Measurements from ENCODE around the genes SELENOH, OR9I1, OR5B17, FAM111B and OSBP.

DNA sequence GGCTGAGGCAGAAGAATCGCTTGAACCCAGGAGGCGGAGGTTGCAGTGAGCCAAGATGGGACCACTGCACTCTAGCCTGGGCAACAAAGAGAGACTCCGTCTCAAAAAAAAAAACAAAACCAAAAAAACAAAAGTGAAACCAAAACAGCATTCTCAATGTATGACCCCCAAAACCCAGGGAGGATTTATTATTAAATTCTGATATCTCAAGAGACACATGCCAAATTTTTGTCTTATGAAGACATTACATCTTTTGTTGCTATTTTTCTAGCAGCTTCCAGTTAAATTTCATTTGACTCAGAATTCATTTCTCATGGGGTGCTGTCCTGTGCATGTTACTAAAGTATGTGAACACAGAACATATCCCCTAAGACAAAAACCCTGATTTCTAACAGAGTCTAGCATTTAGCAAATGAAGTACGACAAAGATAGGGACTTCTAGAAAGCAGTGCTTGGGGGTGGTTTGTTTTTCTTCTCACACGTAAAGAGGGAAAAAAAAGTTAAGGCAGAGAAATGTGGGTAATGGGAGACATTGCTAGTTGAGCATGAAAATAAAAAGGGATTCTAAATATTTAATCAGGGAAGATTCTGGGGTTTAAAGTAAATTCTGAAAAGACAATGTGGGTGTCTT, 3.1 kb upstream of the YPEL4 start:
- PRO-cap: no peak

- PRO-cap: no peak
These were observed 545 bp upstream of the SELENOH start for GRCh38 chr11:57740814-57741078.

DNA sequence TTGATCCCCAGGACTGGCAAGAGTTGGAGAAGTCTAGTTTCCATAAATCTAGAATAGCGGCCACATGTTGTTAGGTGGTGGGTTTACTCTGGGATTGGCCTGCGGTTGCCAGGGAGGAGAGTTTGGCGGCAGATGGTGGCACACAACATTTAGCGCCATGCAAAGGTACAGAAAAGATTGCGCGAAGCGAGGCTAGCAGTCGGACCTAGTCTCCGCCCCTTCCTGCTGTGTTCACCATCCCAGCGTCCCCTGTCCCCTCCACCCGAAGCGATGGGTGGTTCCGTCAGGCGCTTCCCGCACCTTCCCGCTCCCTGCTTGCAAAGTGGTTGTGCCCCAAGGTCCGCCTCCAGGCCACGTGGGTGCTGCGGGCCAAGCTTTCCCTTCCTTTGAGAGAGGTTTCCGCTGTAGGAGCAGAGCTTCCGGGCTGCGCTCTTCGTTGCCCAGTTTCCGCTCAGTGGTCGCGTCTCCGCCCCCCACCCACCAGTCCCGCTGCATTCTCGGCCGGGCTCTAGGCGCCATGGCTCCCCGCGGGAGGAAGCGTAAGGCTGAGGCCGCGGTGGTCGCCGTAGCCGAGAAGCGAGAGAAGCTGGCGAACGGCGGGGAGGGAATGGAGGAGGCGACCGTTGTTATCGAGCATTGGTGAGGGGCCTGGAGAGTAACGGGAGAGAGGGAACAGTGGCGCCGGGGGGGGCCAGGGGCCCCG, at the start of gene SELENOH:
TSS of gene SELENOH (plus strand) at position 413 of the 703 bp plus-strand sequence.
- PRO-cap: bidirectional peak, plus-strand start at position 494 of the sequence, minus-strand start at position 207 of the sequence

GRCh38 chr11:58125287-58125699, at the start of gene OR9I1:
Gene OR9I1 (minus strand): TSS chr11:58125530.
- PRO-cap: no peak

GRCh38 chr11:58358887-58359291, at the start of gene OR5B17:
Gene OR5B17 (minus strand): TSS chr11:58359069.
- PRO-cap: no peak

GRCh38 chr11:58523986-58524871, 16.3 kb upstream of the OR5B21 start:
- PRO-cap: unidirectional peak, minus-strand start at chr11:58524689

- PRO-cap: no peak
These were observed 3.0 kb upstream of the CNTF start for GRCh38 chr11:58619252-58620068.

DNA sequence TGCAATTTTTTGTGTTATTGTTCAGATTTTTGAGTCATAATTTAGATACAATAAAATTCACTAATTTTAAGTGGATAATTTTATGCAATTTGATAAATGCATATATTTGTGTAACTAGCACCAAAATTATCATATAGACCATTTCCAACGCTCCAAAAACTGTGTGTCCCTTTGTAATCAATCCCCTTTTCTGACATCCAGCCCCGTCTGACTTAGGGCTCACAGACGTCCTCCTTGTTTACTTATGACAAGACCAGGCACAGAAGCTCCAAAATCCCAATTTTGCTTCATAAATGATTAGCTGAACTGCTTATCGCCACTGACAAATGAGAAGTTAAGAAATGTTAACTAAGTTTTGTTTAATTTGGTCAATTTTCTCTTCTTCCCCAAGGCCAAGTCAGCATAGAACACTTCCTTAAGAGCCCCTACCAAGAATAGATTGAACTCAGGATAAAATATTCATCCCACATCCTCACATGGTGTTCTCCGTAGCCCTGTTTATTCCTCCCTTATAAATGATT, 30.6 kb upstream of the GLYAT start:
- PRO-cap: no peak

DNA sequence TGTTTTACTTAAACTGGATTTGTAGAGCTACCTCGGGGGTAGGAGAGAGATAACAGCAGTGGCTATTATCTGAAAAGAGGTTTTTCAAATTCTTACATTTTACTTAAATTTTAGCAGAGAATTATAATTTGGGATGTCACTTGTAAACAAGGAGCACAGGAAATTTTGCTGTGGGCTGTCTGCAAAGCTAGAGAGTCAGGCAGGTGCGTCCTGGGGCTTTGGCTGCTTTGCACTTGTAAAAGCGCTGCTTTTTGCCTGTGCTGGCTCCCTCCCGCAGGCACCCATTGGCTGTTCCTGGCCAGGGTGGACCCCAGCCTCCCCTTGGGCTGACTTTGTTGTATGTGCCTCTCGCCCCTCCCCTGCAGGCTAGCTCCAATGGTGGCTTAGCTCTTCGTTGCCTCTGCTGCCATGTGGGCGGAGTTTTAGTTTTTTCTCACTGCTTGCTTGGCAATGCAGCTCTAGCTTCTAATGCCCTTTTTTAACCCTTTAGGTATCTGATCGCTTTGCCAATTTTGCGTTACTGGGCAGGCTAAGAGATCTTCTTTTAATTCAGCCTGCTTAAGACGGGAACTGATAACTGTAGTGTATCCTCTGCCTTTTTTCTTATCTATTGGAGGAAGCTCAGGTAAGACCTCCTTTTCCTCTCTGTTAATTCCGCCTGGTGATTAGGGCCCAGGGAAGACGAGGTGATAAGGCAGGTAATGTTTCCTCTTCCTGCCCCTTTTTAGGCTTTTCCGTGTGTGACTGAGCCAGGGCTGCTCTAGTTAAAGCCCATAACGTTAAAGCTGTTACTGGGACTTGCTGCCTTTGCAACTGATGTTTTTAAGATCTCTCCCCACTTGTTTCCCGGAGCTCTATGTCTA, 11.9 kb upstream of the GLYATL1 start:
- PRO-cap: bidirectional peak, plus-strand start at position 506 of the sequence, minus-strand start at position 235 of the sequence

GRCh38 chr11:58939953-58940530, 754 bp downstream of the GLYATL1 start:
- PRO-cap: no peak

- PRO-cap: no peak
These were observed 2.7 kb downstream of the GLYATL1 start for GRCh38 chr11:58941933-58942353.

- PRO-cap: bidirectional peak, plus-strand start at chr11:58963829, minus-strand start at chr11:58963592; bidirectional peak, plus-strand start at chr11:58963993, minus-strand start at chr11:58964019
These were observed 24.5 kb downstream of the GLYATL1 start for GRCh38 chr11:58963759-58964154.

GRCh38 chr11:59106148-59107277, at the start of gene FAM111B:
Gene FAM111B (plus strand): TSS chr11:59107237.
- PRO-cap: unidirectional peak, plus-strand start at chr11:59106346; bidirectional peak, plus-strand start at chr11:59106472, minus-strand start at chr11:59106407; bidirectional peak, plus-strand start at chr11:59106795, minus-strand start at chr11:59106637; bidirectional peak, plus-strand start at chr11:59107237, minus-strand start at chr11:59106934

DNA sequence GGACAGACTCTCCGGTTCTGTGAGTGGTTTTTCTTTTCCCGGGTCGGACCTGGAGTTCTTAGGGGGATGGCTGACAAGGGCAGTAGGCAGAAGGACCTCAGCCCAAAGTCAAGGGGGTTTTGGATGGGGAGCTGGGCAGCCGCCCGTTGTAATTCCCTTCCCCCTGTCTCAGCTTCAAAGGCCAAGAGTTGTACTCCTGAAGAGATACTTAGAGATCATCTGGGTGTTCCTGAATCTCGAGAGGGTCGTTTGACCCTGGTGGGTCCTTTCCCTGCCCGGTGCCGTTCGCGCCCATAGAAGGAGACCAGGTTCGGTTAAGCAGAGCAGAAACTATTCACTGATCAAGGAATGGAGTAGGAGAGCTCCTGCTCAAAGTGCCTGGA, 232 bp downstream of the FAM111B start:
- PRO-cap: no peak

GRCh38 chr11:59198010-59198447, 14.7 kb downstream of the MPEG1 start:
- PRO-cap: no peak

GRCh38 chr11:59254191-59254667, 41.5 kb upstream of the MPEG1 start:
- PRO-cap: no peak

DNA sequence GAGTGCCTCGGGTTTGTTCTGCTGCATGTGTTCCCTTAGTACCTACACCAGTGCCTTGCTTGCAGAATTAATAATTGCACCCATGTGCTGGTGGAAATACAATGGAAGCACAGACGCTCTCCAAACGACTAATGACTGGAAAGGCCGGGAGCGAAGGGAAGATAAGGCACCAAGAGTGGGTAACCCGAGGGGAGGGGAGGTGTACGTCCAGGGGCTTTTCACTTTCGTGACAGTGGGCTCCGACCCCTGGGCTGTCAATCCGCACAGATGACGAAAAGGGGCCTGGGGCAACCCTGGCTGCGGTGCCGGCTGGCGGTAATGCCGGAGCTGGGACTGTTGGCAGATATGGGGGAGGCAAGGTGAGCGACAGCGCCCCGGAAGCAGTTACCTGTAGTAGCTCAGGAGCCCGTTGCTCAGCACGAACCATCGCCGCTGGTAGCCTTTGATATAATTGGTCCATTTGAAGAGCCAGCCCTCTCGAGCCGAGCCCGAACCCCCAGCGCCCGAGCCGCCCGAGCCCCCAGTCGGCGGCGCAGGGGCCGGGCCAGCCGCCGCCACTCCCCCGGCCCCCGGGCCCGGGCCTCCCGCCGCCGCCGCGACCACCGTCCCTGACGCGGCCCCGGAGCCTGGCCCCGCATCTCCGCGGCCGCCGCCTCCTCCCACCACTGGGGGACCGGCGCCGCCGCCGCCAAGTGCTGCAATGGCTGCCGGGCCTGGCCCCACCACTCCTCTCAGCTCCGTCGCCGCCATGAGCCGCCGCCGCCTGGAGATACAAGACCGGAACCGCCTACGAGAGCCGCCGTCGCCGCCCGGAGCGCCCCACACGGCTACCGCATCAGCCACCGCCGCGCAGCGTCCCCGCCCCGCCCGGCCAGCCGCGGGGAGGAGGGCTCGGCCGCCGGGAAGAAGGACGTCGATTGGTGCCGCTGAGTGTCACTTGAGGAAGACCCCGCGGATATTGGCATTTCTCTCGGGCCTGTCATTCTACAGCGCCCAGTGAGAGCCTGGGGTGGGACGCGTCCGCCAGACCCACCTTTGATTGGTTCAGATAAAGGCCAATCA, at the start of gene OSBP:
TSS of gene OSBP (minus strand) at position 860 of the 1,062 bp plus-strand sequence.
- PRO-cap: bidirectional peak, plus-strand start at position 393 of the sequence, minus-strand start at position 320 of the sequence; unidirectional peak, minus-strand start at position 765 of the sequence; unidirectional peak, minus-strand start at position 869 of the sequence

GRCh38 chr11:59765044-59765742, 10.0 kb downstream of the STX3 start:
- PRO-cap: no peak

DNA sequence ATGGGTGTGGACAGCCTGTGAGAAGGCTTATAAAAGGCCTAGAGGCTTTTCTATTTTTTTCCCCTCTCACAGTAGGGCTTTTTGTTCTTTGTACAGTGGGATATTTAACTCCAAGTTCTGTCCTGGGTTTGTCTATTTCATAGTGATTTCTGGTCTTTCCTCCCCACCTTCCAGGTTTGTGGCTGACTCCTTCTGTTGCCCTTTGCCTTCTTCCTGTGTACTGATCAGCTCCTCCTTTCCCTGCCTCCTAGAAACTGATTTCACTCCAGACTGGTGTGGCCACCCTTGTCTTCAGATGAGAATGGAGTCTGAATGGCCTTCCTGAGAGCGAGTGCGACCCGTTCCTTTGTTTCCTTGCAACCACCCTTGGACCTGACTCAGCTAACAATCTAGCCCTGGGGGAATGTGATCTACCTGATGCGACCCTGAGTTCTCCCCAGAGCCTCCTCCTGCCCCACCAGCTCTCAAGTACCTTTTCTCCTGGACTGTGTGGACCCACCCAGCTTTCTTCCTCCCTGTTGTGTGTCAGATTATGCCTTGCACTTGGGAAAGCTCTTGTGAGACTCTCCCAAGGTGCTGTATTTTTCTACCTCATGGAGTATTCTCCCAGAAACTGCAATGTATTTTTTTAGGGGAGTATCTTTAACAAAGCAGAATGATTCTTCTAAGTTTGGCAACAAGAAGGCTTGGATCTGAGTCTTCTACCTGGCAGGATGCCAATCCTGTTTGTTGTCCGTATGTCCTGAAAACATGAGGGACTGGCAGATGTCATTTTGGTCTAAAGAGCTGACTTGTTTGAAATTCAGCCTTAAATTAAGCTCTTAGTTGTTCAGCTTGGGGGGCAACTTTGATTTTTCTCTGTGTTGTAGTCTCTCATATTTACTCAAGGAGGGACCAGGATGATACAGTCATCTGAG, 9.7 kb downstream of the MRPL16 start:
- PRO-cap: no peak

DNA sequence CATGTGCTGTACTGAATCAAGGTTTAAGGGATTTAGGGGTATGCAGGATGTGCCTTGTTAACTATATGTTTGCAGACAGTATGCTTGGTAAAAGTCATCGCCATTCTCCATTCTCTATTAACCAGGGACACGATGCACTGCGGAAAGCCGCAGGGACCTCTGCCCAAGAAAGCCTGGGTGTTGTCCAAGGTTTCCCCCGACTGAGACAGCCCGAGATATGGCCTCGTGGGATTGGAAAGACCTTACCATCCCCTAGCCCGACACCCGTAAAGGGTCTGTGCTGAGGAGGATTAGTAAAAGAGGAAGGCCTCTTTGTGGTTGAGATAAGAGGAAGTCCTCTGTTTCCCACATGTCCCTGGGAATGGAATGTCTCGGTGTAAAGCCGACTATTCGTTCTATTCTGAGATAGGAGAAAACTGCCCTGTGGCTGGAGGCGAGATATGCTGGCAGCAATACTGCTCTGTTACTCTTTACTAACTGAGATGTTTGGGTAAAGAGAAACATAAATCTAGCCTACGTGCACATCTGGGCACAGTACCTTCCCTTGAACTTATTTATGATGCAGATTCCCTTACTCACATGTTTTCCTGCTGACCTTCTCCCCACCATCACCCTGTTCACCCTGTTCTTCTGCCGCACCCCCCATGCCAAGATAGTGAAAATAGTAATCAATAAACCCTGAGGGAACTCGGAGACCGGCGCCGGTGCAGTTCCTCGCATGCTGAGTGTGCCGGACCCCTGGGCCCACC, 2.8 kb downstream of the MS4A15 start:
- PRO-cap: no peak

All from WTC11 (cell line).